ENCODE measurements around a stretch of chr5.

DNA sequence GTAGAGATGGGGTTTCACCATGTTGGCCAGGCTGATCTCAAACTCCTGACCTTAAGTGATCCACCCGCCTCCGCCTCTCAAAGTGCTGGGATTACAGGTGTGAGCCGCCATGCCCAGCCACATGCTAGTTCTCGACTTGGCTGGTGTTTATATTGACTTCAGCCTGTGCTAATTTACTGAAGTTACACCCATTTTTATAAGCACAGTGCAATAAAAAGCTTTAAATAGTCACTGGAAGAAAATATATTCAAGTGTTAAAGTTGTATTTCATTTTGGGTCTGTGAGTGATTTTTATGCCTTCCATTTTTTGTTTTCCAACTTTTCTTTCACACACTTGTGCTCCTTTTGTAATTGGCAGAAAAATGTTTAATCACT, 15.6 kb downstream of the PJA2 start:
- RRBS, result no CpG with 5 or more reads among the region's 4 CpGs

DNA sequence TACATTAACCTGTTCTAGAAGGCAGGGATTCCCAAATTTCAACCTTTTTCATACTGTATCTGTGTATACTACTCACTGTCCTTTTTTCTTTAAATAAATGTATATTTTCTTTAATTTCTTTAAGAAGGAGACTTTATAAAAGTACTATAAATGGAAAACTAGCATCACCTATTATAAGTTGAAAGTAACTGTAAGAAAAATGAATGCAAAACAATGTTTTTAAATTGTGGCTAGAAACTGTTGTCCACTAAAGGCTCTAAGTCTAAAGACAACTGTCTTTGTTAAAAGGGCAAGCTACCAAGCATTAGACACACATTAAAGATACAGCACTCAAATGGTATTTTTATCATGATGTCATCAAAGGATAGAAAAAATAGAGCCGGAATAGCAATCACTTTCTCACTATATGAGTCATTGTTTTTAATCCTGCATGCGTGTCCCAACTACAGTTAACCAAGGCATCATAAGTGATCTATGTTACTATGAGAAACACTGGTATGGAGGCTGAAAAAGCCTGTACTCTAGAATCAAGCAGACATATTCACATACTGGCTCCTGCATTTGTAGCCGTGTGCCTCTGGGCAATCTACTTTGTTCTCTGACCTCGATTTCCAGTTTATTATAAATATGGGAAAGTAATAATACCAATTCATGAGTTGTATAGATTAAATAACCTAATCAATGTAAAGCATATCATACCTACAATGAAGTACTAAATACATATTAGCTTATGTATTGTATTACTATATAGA, 1.8 kb upstream of the PJA2 start:
- RRBS, result no CpG with 5 or more reads among the region's 4 CpGs

- RRBS, result no CpG with 5 or more reads among the region's 3 CpGs
These were observed 110.5 kb downstream of the MAN2A1 start for GRCh38 chr5:109800145-109800806.

DNA sequence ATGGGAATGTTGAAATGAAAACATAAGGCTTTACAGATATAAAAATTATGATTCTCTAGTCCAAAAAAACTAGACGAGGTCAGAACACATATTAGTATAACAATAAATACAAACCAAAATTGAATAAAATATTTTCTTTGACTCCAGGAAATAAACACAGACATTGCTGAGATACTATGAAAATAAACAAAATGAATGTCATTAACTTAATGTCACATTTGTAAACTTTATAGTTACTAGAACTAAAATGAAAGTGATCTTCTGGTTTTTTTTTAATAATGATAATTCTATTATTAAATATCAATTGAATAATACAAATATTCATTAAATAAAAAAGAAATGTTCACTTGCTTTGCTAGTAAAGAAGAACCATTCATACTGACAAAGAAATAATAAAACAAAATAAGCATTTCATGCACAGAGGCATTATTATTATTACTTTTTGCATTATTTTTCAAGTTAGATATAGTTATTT, 230.9 kb downstream of the TMEM232 start:
- RRBS, result no CpG with 5 or more reads among the region's 1 CpG

DNA sequence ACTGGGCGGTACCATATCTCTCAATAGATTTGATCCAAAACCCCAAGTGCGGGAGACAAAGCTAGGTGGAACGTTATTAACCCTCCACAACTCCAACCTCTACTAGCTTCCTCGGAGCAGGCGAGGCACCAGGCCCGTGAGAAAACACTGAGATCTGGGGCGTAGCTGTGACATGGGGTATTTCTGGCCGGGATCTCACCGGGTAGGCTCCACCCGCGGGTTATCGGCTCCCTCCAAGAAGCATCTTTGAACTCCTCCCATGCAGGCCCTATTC, 347 bp upstream of the SLC25A46 start:
- RRBS, result no CpG with 5 or more reads among the region's 12 CpGs

GRCh38 chr5:111252887-111253630, 28.9 kb downstream of the CAMK4 start:
- RRBS, result no CpG with 5 or more reads among the region's 5 CpGs

DNA sequence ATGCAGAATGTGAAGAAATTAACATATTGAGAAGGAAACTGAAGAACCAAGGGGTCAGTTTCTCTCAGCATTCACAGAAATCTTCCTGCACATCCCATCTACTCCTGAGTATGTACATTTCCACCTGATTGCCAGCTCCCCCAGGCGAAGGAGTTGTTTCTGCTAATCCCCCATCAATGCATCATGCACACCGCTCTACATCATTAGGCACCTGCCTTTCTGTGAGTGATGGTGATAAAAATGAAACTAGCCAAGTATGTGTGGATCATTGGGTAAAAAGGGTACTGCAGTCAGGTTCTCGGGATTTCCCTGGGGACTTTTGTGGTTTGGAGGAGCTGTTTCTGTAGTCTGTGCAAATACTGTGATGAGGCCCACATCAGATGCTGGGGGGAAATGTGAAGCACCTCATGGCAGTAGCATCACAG, 30.4 kb downstream of the CAMK4 start:
- RRBS, result no CpG with 5 or more reads among the region's 3 CpGs

- RRBS, result no CpG with 5 or more reads among the region's 18 CpGs
These were observed 77.9 kb downstream of the CAMK4 start for GRCh38 chr5:111301981-111302488.

DNA sequence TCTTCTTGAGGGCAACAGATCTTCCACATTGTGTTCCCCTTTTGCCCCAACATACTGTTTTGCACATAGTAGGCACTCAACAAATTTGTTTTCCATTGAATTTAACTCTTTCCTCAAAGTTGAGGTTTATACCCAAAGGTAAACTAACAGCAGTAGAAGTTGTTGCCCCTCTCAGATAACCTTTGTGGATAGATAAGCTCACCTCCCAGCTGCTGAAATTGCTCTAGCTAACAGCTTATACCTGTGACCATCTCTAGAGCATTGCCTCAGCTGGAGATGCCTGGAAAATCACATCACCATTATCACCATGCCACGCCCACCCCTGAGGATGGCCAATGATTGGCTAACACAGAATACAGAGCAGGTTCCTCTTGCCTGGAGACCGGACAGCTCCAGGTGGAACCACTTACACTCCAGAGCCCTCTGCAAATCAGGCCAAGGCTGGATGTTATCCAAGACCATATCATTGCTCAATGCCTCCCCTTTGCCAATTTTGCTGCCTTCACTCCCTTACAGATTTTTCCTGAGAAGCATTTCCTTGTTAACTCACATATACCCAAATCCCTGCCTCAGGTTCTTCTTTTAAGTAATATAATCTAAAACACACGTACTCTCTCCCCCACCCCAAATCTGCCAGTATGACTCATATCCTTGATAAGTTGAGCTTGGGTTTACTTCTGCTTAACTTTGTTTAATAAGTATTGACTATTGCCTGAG, 309.8 kb downstream of the EPB41L4A start:
- RRBS, result no CpG with 5 or more reads among the region's 3 CpGs

- RRBS, result no CpG with 5 or more reads among the region's 7 CpGs
These were observed 222.7 kb downstream of the EPB41L4A start for GRCh38 chr5:112195988-112197185.

- RRBS, result no CpG with 5 or more reads among the region's 7 CpGs
These were observed 163.9 kb downstream of the EPB41L4A start for GRCh38 chr5:112254908-112255799.

- RRBS, result no CpG with 5 or more reads among the region's 3 CpGs
These were observed 19.5 kb downstream of the EPB41L4A start for GRCh38 chr5:112399570-112400055.

DNA sequence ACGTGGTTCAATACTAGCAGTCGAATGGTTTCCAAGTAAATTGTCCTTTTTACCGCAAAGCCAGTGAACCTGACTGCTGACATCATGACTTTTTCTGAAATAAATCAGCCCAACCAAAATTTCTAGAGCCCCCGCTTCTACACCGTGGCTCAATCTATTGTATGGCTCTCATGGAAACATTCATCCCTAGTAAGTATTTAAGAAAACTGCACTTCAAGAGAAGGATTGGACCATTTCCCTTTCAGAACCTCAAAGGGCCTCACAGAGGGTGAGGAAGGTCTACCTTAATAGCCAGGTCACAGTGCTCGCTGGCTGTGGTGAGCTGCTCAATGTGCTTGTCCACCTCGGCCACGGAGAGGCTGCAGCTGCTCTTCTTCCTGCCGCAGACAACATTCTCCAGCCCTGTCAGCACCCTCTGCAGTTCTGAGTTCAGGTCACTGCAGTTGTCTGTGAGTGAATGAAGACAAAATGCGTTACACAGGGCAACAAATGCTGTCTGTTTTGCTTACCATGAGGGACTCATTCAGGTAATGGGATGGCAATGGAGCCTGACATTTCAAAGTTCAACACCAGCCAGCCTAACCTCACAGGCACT, 127.4 kb downstream of the DCP2 start:
- RRBS, result no CpG with 5 or more reads among the region's 10 CpGs

- RRBS, result no CpG with 5 or more reads among the region's 6 CpGs
These were observed 12.9 kb downstream of the YTHDC2 start for GRCh38 chr5:113526117-113527036.

- RRBS, result no CpG with 5 or more reads among the region's 5 CpGs
These were observed 39.2 kb upstream of the TRIM36 start for GRCh38 chr5:115208483-115209663.

GRCh38 chr5:115414216-115414815, 117.9 kb upstream of the CCDC112 start:
- RRBS, result no CpG with 5 or more reads among the region's 5 CpGs

- RRBS, result no CpG with 5 or more reads among the region's 6 CpGs
These were observed 26.8 kb upstream of the FEM1C start for GRCh38 chr5:115571208-115571945.

DNA sequence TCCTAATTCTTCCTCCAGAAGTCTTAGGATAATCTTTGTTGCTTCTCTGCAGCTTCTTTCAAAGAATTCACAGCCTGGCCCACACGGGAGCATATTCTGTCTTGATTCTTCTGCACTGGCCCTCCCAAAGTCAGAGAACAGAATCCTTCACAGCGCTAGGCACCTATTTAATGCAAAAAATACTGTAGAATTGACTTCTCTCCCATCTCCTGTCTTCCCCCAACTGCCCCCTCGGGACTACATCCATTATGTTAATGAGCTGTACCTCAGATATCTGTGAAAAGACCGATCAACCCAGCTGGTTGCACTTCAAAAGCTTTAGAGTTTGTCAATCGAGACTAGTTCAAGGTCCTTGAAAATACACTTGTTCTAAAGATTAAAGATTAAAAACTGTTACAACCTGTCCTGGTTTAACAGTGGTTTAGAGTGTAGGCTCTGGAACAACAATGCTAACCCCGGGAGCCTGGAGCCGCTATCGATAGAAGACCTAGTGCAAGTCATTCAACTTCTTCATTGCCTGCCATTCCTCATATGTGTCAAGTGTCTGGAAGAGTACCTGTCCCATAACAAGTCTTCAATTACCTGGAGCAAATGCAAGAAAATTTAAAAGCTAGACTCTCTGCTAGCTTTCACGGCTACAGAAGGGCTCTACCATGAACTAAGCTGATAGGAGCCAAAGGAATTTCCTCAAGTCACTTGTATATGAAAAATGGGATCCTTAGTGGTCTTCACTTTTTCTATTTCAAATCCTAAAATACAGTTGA, 2.0 kb downstream of the CDO1 start:
- RRBS, result no CpG with 5 or more reads among the region's 9 CpGs

DNA sequence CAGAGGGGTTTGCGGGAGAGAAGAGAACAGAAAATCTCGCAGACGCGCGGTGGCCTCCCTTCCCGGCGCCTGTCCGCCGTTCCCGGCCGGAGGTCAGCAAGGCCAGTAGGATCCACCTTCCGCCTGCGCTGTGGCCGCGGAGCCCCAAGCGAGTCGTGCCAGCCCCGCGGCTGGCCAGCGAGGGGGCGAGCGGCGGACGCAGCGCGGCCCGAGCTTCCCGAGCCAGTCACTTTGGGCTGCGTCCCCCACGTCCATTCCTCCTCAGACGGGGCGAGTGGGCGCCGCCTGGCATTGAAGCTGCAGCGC, 590 bp downstream of the CDO1 start:
- RRBS, result no CpG with 5 or more reads among the region's 35 CpGs